Hair follicular keratinocyte (primary cell): ENCODE results near the gene CCDC69.

- RAMPAGE, long total RNA = no peak
Observed at GRCh38 chr5:150411136-150412042, 1.3 kb downstream of the CD74 start.

GRCh38 chr5:150523813-150524176, 15.9 kb downstream of the NDST1 start:
- RAMPAGE, long total RNA = no peak

DNA sequence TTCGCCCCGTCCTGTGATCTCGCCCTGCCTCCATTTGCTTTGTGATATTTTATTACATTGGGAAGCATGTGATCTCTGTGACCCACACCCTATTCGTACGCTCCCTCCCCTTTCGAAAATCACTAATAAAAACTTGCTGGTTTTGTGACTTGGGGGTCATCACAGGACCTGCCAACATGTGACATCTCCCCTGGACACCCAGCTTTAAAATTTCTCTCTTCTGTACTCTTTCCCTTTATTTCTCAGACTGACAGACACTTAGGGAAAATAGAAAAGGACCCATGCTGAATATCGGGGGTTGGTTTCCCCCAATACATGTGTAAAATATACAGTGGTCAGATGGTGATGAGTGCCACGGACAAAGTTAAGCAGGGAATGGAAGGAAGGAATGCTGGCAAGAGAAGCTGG, 29.7 kb downstream of the NDST1 start:
- RAMPAGE, long total RNA = no peak

DNA sequence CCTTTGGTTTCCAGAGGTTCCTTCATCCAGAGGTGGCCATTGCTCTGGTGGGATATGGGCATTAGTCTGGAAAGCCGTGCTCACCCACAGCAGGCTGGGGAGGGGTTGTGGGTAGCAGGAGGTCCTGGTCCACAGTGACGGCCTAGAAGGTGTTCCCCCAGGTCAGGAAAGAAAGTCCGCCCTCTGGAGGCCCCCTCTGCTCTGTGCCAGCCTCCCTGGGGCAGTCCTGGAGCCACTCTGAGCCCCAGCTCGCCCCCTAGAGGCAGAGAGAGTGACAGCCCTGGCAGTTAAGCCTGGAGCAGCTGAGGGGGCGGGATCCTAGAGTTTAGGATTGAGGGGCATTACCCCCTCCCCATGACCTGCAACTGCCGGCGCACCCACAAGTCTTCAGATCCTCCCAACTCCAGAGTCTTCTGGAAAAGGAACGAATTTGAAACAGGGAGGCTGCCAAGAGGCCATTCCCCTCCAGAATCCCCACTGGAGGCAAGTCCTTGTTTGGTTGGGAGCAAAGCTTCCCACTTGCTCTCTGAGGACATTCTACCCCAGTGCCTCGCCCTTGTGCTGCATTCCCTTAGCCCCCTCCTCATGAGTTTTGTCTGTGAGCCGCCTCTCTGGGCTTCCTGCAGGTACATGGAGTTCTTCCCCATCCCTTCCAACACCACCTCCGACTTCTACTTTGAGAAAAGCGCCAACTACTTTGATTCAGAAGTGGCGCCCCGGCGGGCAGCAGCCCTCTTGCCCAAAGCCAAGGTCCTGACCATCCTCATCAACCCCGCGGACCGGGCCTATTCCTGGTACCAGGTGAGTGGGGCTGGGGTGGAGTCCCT, 37.0 kb downstream of the NDST1 start:
- RAMPAGE, long total RNA = no peak

DNA sequence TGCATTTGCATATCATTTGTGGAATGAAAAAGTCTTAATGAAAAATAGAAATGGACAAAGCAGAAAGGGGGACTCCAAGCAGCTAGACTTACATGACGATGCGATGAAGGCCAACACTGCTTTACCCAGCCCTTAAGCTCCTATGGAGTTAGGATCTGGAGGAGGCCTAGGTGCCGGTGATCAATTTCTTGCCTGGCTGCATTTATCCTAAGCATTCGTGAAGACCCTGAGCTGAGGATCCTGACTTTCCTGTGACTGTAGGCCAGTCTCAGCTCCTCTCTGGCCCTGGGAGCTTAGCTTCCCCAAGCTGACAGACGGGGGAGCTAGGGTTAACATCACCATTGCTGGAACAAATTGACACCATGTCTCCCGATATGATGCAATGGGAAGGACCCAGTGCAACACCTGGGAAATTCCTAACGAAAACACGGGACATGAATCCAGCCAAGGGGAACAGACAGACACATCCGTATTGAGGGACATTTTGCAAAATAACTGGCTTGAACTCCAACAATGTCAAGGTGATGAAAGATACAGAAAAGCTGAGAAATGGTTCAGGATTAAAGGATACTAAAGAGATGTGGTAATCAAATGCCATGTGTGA, 52.4 kb downstream of the NDST1 start:
- RAMPAGE, long total RNA = no peak

GRCh38 chr5:150584413-150584889, 56.0 kb upstream of the SYNPO start:
- RAMPAGE, long total RNA = no peak

DNA sequence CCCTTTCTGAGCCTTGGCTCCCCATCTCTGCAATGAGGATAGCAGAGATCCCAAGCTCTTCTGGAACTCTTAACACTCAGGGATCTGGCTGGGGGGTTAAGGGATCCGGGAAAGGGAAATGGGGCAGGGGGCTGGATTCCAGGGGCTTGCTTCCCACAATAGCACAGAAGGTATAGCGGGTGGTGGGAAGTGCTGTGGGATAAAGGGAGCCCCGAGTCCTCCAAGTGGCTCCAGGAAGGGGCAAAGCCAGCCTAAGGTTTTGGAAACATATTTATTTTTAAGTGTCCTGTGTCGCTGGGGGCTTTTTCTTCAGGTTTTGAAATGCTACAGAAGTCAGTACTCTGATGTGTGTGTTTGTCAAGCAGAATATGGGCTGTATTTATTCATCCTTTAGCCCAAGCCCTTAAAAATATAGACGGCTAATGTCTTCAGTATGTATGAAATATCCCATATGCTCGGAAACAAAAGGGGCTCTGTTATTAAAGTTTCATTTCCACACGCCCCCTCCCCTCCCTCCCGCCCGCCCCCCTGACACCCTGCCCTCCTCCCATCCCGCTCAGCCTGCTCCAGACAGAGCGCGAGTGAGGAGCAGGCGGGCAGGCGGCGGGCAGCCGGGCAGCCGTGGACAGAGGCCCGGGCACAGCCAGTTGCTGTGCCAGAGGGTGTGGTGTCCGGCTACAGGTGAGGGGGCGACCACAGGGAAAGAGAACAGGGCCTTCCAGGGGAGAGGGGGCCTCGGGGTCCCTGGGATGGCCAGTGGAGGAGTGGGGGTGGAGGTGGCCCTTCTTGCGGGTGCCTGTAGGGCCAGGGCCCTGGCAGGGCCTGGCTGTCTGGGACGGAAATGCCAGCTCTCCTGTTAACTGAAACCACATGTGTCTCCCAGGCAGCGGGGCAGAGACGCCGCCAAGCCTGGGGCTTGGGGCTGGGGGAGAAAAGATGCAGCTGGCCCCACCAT, 39.7 kb upstream of the SYNPO start:
- RAMPAGE, long total RNA = no peak

- RAMPAGE, long total RNA = no peak
Observed at GRCh38 chr5:150643160-150643657, 2.7 kb downstream of the SYNPO start.

- RAMPAGE, long total RNA = no peak
Observed at GRCh38 chr5:150790091-150790866, 11.7 kb downstream of the SMIM3 start.

DNA sequence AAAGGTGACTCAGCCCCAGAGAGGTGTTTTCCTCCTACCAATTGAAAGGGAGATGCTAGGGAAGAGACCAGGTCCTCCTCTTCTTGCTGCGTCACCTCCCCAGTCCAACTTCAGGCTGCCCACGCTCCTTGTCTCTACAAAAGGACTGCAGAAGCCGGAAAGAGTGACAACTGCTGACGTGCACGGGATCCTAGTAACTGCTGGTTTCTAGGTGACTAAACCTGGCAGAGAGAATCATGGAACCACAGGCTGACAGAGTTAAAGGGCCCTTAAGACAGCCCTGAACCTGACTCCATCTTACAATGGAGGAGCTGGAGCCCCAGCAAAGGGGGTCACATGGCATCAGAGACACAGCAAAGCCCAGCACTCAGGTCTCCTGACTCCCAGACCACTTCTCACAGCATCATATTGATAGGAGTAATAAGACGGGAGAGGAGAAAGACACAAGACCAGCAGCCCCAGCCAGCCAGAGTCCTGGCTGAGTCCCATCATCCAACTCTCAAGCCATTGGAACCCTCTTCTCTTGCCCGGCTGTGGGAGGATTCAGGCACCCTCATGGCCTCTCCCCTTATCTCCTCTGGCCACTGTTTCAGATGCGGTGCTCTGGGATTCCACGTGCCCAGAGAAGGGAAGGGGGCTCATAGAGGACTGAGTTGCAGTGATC, 2.3 kb downstream of the GPX3 start:
- RAMPAGE, long total RNA = no peak

- RAMPAGE, long total RNA = no peak
Observed at GRCh38 chr5:151024958-151025753, 4.8 kb downstream of the GPX3 start.

- RAMPAGE, long total RNA = no peak
Observed at GRCh38 chr5:151038208-151039332, 18.2 kb downstream of the GPX3 start.

DNA sequence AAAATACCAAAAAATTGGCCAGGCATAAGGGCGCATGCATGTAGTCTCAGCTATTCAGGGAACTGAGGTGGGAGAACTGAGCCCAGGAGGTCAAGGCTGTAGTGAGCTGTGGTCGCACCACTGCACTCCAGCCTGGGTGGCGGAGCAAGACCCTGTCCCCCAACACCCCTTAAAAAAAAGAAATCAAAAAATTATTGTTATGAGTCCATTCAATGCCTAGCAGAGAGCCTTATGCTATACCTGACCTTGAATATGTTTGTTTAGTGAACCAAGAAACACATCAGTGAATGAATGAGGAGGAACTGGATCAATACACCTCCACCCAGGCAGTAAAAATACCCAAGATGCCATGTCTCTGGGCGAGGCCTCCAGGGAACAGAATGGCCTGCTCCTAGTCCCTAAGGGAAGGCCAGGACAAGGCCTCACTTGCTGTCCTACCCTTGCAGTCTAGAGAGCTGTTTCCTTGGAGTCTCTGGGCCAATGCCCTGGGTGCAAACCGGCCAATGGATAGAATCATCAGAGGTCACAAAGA, 26.2 kb downstream of the TNIP1 start:
- RAMPAGE, long total RNA = no peak

DNA sequence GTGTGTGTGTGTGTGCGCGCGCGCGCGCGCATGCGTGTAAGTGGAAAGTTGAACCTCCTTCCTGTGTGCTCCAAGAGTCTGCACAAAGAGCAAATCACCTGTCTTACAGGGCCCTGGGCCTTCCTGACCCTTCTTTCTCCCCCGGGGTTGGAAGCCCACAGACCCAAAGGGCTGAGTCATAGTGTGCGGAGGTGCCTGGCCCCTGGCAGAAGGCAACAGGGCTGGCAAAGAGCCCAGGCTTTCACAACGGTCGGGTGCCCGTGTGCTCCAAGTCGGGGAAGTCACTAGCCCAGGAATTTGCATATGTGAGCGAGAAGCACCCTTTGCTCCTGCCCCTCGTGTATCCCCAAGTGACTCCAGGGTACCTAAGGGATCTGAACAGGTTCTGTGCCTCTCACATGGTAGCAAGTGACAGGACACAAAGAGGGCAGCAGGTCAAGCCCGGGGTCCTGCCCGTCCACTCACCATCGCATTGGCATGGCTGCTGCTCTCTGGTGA, 20.9 kb downstream of the TNIP1 start:
- RAMPAGE, long total RNA = no peak

- RAMPAGE, long total RNA = no peak
Observed at GRCh38 chr5:151078157-151079276, 2.3 kb downstream of the TNIP1 start.

GRCh38 chr5:151086995-151087716, 6.3 kb upstream of the TNIP1 start:
- RAMPAGE, long total RNA = no peak

- RAMPAGE, long total RNA = no peak
Observed at GRCh38 chr5:151156894-151157408, 628 bp downstream of the ANXA6 start.

DNA sequence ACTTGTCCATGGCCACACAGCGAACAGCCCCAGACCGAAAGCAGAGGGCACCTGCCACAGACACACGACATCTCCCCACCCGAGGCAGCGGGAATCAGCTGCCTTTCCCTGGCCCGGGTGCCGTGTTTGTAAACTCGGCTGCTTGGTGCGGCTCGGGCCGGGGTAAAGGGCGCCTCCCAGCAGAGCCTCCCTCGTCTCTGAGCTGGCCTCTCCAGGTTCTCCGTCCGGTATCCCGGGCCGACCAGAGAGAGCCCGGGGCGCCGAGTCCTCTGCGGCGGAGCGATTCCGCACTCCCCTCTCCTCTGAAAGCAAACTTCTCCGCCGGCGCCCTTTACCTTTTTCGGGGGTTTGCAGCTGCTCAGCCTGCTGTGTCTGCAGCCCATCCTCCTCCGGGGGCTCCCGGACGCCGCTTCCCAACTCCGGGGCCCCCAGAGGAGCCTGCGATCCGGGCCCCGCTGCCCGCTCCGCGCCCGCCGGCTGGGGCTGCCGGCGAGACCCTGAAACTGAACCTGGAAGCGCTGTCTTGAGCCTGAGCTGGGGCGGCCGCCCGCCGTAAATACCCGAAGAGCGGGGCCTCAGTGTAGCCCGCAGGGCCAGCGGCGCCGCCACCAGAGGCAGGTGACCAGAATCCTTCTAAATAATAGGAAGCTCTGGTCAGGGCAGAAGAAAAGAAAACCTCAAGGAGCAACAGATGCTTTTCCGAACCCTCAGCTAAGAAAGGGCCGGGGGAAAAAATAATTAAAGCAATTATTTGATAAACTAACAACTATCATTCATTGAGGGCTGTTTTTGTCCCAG, at the start of gene CCDC69:
CCDC69 (minus strand) TSS at position 505 of the 798 bp plus-strand sequence.
- RAMPAGE, long total RNA = no peak

GRCh38 chr5:151238207-151238920, 14.5 kb upstream of the CCDC69 start:
- RAMPAGE, long total RNA = no peak

GRCh38 chr5:151458367-151458970, 11.1 kb downstream of the SLC36A1 start:
- RAMPAGE, long total RNA = no peak